Urinary bladder (tissue), 3 donors: ENCODE data around the genes CD276 and ISLR.

DNA sequence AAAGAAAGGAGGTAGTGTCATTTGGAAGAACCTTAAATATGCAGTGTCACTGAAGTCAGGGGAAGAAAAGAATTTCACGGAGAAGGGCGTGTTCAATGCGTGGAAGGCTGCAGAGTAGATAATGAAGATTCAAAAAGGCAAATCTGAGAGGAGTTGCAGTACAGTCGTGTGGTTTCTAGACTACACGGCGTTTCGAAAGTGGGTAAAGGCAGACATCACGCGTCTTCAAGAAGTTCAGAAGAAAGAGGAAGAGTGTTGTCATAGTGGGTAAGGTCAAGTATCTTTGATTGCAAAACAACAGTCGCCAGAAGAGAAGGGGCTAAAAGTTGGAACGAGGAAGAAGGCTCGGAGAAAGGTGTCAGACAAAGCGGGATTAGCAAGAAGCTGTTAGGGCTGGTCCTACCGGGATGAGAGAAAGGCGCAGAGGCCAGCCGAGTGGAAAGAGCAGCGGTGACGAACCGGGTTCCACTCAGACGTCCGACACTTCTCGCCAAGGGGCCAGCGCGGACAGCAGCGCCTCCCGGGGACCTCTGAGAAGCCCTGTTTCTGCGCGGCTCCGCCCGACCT is 632 bp downstream of the ADPGK start:
- PRO-cap, result no peak
- RAMPAGE, long total RNA, result no peak

GRCh38 chr15:72873601-72873930 is 90.0 kb upstream of the ADPGK start:
- PRO-cap, result no peak
- RAMPAGE, long total RNA, result no peak

DNA sequence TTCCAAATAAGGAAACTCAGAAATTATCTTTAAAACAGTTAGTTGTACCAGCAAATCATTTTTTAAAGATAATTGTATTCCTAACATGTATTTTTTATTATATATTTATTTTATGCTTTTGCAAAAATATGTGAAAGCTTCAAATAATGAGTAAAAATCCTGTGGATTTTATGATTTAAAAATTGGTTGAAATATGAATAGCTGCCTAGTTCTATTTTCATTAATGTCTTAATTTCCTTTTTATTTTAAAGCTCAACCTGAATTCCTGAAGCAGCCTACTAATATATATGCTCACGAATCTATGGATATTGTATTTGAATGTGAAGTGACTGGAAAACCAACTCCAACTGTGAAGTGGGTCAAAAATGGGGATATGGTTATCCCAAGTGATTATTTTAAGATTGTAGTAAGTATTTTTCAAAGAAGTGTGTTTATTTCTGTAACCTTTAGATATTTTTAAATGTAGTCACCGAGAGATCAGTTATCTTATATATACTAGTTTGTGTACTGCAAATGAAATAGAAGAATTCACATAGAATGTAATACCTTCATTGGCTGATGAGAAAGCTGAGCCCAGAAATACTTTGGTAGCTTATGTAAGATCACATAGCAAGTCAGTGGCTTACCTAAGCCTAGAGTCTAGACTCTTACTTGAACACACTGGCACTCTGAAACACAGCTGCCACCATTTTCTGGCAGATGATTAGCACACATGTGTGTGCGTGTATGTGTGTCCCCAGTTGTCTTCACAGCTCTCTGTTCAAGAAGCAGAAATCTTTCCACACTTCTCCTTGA is 124.1 kb downstream of the NEO1 start:
- PRO-cap, result no peak
- RAMPAGE, long total RNA, result no peak

DNA sequence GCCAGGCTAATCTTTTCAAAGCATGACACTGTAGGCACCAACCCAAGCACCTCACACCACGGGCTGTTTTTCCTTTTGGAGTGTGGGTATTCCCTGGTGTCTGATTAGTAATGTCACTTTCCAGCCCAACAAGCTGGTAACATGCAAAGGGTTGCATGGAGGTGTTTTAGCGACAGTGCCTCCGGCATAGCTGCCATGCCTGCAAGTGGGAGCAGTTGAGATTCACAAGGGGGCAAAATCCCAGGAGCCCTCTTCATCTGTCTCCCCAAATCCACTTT is 68.3 kb downstream of the NPTN start:
- PRO-cap, result no peak
- RAMPAGE, long total RNA, result no peak

DNA sequence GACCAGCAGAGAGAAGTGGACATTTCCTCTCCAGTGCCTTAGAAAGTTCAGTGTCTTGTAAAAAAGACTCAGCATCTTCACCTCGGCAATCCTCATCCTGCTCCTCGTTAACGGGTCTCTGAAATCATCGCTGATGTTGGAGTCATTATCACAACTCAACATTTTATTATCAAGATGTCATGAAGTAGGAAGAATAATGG is 61.3 kb downstream of the NPTN start:
- PRO-cap, result no peak
- RAMPAGE, long total RNA, result no peak

- PRO-cap, result unidirectional peak, plus-strand start at chr15:73683882; unidirectional peak, plus-strand start at chr15:73684278; unidirectional peak, plus-strand start at chr15:73684444
- RAMPAGE, long total RNA, result no peak
Observed at GRCh38 chr15:73683692-73684643, at the start of gene CD276. Gene CD276 (plus strand): TSS chr15:73684383.

- PRO-cap, result no peak
- RAMPAGE, long total RNA, result no peak
Observed at GRCh38 chr15:73997739-73998572, 3.4 kb downstream of the PML start.

- PRO-cap, result no peak
- RAMPAGE, long total RNA, result no peak
Observed at GRCh38 chr15:74128513-74129788, 1.4 kb upstream of the ISLR2 start.

- PRO-cap, result unidirectional peak, plus-strand start at chr15:74173750; unidirectional peak, plus-strand start at chr15:74173836
- RAMPAGE, long total RNA, result start-site peak on the plus strand at chr15:74173713-74173748, 166 and 112 reads in 2 replicates; start-site peak on the plus strand at chr15:74173795-74173836, 41 and 66 reads in 2 replicates
Observed at GRCh38 chr15:74173443-74174088, at the start of gene ISLR. Gene ISLR (plus strand): TSS chr15:74173710.

DNA sequence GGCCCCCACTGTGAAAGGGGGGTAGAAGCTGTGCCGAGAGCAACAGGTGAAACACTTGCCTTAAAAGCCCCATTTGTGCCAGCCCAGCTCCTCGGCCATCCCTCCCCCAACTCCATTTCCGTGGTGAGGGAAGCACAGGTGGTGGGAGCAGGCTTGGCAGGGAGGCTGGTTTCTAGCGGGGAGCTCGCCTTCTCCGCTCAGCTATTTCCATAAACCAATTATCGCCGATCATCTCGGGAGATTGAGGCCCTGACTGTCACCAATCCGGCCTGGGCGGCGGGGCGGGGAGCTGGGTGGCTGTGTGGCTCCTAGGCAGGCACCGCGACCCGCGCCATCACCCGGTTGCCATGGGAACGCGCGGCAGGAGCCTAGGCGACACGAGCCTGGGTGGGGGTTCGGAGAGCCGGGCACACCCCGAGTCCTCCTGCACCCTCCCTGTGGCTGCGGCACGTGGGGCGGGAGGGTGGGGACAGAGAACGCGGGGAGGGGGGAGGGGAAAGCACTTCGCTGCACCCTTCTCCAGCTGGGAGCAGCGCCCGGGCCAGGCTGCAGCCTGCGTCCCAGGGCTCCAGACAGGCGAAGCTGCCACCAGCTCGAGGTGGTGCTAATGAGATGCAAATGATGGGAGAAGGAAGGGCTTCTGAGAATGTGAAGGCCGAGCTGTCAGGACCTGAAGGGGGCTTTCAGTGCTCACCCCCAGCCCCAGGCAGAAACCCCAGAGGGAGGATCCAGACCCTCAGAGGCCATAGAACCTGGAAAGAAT is 9.3 kb downstream of the CCDC33 start:
- PRO-cap, result no peak
- RAMPAGE, long total RNA, result no peak

DNA sequence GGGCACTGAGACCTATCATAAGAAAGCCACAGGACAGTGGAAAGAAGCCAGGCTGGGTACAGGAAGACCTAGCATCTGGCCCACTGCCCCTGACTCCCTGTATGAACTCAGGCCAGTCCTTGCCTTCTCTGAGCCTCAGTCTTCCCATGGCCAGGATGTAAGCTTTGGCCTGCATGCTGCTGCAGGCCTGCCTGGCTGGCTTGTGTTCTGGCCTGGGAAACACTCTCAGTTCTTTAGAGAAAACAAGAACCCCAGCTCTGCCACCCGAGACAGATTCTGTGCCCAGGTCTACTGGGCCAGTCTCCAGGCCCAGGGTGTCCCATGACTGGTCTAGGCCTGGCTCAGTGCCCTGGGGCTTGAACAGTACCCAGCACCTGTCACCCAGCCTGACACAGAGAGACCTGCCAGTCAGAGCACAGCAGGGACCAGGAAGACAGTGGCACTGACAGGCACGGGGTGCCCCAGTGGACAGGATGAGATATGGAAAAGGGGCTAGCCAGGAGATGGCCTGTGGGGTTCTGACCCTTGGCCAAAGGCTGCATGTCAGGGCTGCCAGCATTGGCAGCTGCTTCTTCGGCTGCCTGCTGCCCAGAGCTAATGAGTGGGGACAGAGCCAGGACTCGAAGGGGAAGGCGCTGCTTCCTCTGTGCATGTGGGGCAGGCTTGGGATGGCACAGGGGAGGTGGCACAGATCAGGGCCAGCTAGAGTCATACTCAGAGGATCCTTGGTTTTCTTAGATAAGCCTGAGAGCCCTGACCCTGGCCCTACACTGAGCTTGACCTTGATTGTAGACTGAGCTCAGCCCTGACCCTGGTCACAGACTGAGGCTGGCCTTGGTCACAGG is 15.0 kb downstream of the CCDC33 start:
- PRO-cap, result no peak
- RAMPAGE, long total RNA, result no peak

DNA sequence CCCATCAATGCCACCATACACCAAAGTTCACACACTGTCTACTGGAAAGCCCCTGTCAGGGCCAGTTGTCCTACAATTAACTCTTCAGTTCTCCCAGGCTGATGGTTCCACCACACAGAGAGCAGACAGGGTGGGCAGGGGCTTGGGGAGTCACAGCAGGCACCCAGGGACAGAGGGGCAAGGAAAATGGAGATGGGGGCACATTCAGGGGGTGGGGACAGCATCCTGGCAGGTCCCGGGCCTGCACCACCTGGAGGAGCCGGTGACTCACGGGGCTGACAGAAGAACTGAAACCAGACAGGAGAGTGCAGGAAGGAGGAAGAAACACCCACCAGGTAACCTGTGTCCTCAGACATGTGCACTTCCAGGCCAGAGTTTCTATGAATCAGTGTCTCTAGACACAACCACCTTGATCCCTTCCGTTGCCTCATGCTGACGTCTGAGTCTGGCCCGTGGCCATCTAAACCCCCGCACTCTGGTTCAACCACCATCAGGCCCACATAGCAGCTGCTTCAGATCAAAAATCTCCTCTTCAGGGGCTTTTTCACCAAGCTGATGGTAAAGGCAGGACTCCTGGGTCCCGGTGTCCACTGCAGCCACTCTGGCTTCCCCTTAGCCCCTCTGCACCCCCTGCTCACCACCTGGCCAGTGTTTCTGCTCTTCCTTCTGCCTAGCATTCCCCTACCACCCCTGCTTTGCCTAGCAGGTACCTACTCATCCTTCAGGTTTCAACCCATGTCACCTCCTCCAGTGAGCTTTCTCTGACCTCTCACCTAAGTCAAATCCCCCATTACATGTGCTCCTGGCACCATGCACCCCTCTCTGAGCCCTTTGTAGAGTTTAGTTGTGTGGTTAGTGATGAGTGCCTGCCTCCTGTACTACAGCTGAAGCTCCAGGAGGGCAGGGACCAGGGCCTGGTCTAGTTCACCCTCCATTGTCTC is 16.5 kb upstream of the CYP11A1 start:
- PRO-cap, result no peak
- RAMPAGE, long total RNA, result no peak

- PRO-cap, result no peak
- RAMPAGE, long total RNA, result no peak
Observed at GRCh38 chr15:74385667-74386091, 18.2 kb upstream of the CYP11A1 start.

GRCh38 chr15:74595696-74596003 is 20.0 kb upstream of the CLK3 start:
- PRO-cap, result no peak
- RAMPAGE, long total RNA, result no peak

DNA sequence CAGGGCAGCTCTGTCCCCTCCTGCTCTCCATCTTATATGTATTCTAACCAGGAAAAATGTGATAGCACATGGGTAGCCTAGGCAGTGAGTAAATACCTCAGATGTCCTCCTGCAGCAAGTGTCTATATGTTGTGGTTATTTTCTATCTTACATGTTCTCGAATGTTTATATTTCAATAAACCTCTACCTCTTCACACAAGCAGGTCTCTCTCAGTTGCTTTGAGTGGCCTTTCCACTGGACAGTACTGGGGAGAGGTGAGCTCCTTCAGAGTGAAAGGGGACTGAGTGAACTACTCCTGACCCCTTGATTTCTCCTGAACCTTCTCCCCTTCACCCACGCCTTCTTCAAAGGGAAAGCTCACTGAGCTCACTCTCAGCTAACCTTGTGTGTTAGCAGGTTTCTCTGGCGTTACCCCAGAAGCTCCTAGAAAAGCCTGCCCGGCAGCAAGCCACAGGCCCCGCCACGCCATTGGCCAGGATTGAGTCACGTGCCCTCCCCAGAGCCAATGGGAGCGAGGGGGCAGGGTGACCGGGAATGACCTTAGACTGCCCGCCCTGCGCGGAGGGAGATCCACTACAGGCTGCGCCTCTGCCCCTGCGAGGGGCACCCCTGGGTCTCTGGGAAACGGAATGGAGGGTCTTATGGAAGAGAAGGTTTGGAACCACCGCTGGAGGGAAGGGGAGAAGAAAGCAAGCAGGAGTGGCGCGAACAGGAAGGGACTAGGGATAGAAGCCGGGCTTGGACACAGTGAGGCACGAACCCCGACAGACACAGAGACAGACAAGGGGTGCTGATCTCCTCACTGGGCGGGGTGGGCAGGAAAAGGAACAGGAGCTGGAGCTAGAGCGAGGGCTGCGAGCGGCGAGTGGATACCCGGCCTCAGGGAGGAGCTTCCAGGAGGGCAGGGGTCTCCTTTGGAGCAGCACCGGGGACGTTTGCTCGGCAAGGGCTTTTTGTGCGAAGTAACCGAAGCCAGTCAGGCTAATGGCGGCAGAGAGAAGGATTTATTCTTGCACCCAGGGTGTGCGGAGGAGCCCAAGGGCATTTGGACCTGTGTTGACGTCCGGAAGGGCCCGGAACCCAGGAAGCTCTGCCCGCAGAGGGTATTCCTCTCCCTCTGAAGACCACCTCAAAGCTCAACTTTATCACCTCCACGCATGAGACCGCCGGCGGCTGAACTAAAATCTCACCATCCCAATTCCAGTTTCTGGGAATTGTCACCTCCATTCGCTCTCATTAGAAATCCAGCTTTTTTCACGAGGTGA is 17.3 kb upstream of the CLK3 start:
- PRO-cap, result bidirectional peak, plus-strand start at position 568 of the sequence, minus-strand start at position 385 of the sequence; bidirectional peak, plus-strand start at position 774 of the sequence, minus-strand start at position 771 of the sequence
- RAMPAGE, long total RNA, result no peak

GRCh38 chr15:74635984-74636495 is 20.4 kb downstream of the CLK3 start:
- PRO-cap, result no peak
- RAMPAGE, long total RNA, result no peak

DNA sequence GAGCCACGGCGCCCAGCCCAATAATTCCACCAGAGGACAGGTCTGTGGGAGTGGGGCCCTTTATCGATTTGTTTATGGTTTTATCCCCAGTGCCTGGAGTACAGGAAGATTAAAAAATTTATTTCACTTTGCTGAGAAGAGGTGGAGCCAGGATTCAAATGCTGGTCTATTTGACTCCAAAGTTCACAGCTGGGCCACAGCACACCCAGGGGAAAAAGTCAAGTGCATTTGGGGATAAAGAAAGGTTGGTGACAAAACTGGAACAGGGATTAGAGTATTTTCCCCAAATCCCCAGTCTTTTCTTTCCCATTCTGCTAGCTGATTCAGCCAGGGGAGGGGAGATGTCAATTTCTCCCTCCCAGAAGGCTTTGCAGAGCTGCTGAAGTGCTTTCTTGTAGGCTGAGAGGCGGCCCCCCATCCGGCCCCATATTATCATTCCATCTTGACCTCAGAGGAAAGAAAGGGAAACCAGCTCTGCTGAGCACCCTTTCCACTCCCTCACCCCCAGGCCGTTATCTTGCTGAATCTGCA is 2.0 kb upstream of the CSK start:
- PRO-cap, result no peak
- RAMPAGE, long total RNA, result no peak

- PRO-cap, result no peak
- RAMPAGE, long total RNA, result no peak
Observed at GRCh38 chr15:74791769-74792182, 9.9 kb downstream of the CSK start.

DNA sequence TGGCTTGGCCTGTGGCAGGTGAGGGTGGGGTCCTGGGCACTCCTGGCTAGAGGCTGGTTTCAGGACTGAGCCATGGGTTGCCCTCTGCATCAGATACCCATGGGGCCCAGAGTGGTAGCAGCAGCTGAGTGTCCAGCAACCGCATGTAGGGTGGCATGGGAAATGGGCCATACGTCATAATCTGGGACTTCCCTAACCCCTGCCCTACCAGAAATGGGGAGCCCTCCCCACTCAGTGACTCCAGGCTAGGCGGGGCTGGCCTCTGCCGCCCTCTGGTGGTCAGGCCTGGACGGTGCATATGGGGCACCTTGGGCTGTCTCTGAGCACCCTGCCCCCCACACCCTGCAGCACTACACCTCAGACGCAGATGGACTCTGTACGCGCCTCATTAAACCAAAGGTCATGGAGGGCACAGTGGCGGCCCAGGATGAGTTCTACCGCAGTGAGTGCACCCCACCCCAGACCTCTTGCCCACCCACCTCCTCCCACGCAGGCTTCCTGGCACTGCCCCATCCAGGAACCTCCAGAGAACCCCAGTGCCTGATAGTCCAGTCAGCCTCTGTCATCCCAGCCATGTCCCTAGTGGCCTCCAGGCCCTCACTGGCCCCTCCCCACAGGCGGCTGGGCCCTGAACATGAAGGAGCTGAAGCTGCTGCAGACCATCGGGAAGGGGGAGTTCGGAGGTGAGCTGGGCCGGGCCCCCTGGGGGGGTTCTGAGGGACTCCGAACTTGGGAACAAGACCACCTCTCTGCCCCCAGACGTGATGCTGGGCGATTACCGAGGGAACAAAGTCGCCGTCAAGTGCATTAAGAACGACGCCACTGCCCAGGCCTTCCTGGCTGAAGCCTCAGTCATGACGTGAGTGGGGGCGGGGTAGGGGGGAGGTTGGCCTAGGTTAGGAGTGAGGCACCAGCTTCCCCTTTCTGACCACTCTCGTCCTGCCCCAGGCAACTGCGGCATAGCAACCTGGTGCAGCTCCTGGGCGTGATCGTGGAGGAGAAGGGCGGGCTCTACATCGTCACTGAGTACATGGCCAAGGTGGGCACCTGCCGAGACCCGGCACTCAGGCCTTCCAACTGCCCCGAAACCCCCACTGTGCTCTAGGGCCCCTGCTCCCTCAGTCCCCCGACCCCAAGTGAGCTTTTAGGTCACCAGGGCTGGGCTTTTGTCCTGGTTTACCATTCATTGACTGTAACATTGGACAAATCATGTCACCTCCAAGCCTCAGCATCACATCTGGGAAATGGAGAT is 12.1 kb upstream of the LMAN1L start:
- PRO-cap, result no peak
- RAMPAGE, long total RNA, result no peak

DNA sequence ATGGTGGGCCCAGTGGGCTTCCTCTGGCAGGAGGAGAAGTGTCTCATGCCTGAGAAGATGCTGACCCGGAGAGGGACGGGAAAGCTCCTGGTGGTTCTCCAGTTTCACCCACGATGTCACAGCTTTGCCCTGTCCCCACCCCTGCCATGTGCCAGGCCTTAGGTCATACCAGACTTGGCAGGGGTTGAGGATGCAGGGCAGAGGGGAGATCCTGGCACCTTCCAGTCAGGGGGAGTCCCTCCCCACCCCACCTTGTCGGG is 9.1 kb upstream of the LMAN1L start:
- PRO-cap, result no peak
- RAMPAGE, long total RNA, result no peak